ENCODE measurements around the gene IL17B.

DNA sequence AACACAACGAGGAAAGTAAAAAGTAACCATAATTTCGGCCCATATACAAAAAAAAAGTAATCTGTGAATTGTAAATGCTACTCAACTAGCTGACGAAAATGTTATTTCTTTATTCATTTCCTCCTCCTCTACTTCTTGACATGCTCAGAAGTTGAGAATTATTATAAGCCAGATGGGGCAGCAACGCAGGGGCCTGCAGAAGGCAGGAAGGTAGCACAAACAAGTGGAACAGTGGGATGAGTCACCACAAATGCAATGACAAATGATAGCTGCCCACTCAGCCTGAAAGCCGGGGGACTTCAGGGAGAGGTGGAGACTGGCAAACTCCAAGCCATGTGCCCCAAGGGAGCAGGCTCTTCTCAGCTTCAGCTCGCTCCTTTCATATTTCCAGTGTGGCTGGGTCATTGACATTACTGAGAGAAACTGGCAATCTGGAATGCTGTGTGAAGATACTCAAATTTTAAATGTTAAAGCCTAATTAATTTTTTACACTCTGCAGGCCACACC is 21.1 kb upstream of the ADRB2 start:
- PRO-cap: no peak

DNA sequence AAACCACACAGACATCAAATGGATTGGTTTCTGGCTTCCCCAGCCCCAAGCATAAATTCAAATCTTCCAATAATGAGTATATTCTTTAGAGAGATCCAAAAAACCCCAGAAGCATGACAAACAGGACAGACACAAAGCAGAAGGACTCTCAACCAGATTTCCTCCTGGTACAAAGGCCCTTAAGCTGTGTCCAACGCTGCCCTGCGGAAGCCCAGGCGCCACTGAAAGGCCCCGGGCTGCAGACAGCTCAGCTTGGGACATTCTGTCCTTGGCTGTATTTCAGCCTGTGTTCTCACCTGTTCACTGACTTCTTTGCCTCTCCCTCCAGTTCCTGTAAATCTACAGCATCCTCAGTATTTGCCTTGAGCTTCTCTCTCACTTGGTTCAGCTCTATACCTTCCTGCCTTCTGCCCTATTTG is 96.6 kb downstream of the SH3TC2 start:
- PRO-cap: no peak

DNA sequence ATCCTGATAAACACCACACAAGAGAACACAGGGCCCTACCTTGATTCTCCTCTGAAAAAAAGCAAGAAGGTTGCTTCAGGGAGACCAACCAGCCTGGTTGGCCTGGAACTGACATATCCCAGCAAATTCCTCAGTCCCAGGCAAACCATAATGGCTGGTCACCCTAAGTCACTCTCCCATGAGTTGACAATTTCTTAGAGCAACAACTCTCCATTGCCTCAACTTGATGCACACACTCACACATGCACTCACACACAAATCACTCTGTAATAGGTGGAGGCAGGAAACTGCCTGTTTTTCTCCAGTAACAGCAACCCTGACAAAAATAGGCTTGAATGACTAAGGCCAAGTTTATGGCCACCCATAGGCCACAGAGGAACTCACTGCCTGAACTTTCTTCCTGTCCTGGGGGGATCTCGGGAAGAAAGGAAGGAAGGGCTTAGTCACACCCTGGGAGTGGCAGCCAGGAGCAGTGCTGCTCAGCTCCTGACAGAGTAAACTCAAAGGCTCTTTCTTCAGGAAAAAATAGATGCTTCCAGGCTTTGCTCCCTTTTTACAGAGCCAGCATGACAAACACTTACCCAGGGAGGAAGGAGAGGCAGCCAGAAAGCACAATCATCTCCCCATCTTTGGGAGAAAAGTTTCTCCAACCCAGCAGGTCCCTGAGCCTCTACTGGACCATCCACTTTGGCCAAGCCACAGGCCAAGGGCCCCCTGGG is 459 bp downstream of the SH3TC2 start:
- PRO-cap: no peak

GRCh38 chr5:149135391-149135839 is 5.9 kb upstream of the ABLIM3 start:
- PRO-cap: no peak

DNA sequence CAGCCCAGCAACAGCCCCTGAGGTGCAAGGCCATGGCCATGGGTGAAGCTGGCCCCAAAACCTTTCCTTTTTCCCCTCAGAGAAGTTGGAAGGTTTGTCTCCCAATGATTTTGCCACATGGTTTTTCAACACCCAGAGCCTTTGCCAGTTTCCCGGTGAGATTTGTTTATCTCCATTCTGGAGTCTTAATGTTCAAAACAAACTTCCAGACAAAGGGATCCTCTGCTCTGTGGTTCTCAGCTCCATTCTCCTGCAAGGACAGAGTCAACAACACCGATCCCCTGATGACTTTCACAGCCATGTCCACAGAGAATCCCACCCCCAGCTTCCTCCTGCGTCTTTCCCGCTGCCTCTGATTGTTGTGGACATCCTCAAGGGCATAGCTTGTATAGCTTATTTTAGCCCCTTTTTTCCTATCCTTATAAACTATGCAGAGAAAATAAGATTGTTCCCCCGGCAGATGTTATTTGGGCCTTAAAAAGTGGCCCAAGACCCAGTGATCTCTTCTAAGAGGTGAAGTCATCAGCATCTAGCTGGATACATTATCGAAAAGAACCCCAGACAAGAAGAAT is 3.1 kb upstream of the ABLIM3 start:
- PRO-cap: no peak

- PRO-cap: no peak
Observed at GRCh38 chr5:149142708-149143212, 1.5 kb downstream of the ABLIM3 start.

DNA sequence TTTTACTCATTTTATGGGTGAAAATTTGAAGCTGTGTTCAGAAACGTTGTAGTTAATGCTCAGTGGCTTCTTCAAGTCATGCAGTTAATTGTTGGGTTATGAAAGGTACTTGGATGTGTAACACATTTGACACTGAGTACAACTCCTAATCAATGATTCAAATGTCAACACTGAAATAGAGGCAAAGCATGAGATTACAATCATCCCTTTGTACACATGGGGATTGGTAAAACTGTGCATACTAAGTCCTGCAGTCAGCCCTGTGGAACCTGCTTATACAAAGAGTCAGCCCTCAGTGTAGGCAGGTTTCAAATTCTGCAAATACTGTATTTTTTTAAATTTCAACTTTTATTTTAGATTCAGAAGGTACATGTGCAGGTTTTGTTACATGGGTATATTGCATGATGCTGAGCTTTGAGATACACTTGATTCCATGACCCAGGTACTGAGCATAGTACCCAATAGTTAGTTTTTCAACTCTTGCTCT is 3.4 kb downstream of the ABLIM3 start:
- PRO-cap: no peak

DNA sequence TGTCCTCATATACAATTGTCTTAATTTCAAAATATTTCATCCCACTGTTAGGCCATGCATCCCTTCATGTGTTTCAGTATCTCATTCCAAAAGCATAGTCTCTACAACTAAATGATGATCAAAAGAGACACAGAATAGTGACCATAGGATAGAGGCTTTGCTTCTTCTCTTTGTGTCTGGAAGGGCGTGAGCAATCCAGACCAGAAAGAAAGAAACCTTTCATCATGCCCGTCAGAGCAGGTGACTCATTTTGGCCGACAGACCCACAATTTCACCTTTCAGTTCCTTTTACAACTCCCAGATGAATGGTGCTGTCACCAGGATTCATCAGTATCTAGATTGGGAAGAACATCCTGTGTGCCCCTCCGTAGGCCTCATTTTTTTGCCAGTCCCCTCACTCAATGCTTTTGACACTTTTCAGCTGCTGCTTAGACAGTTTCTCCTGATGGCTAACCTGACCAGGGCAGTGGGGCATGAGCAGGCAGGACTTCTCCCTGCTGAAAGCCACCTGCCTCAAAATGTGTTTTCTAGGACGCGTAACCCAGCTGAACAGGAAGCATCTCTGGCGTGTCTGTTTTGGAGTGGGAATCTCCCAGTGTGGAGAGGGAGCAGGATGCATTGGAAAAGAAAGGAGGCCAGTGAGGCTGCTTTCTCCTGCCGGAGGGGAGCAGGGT is 21.2 kb downstream of the ABLIM3 start:
- PRO-cap: no peak

DNA sequence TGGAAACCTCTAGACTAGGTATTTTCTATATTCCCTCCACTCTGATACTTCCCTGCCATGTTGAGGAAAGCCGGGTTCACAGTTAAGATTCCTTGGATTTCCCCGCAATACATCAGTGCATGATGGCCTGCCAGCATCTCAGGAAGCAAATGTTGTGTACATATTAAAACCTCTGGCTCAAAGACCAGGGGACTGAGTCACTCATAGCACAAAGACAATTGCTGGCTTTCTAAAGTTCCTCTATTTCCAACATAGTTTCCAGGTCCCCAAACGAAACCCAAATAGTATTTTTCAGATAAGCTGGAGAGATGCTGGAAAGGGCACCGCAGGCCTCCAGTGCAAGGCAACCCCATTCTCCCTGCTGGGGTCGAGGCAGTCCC is 33.0 kb downstream of the ABLIM3 start:
- PRO-cap: no peak

DNA sequence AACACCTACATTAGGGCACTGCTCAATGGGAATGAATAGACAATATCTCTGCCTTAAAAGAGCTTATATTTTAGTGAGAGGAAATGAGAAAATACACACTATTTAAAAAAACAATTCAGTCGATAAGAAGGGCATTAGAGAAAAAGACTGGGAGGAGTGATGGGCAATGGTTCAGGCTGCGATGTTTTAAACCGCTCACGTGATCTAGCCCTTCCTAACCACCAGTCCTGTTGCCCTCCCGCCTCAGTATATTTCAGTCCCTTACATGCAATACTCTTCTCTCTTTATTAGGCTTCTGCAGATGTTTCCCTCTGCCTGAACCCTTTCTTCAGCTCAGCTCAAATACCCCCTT is 568 bp upstream of the GRPEL2 start:
- PRO-cap: unidirectional peak, plus-strand start at position 246 of the sequence

DNA sequence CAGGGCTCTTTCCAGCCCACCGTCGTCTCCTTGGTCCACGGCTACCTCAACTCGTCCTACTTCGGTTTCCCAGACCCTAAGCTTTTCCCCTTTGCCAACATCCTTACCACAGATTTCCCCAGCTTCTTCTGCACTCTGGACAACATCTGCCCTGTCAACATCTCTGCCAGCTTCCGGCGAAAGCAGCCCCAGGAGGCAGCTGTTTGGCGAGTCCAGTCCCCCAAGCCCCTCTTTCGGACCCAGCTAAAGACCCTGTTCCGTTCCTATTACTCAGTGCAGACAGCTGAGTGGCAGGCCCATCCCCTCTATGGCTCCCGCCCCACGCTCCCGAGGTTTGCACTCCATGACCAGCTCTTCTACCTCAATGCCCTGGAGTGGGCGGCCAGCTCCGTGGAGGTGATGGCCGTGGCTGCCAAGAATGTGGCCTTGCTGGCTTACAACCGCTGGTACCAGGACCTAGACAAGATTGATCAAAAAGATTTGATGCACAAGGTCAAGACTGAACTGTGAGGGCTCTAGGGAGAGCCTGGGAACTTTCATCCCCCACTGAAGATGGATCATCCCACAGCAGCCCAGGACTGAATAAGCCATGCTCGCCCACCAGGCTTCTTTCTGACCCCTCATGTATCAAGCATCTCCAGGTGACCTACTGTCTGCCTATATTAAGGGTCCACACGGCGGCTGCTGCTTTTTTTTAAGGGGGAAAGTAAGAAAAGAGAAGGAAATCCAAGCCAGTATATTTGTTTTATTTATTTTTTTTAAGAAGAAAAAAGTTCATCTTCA is 10.5 kb downstream of the PCYOX1L start:
- PRO-cap: no peak

DNA sequence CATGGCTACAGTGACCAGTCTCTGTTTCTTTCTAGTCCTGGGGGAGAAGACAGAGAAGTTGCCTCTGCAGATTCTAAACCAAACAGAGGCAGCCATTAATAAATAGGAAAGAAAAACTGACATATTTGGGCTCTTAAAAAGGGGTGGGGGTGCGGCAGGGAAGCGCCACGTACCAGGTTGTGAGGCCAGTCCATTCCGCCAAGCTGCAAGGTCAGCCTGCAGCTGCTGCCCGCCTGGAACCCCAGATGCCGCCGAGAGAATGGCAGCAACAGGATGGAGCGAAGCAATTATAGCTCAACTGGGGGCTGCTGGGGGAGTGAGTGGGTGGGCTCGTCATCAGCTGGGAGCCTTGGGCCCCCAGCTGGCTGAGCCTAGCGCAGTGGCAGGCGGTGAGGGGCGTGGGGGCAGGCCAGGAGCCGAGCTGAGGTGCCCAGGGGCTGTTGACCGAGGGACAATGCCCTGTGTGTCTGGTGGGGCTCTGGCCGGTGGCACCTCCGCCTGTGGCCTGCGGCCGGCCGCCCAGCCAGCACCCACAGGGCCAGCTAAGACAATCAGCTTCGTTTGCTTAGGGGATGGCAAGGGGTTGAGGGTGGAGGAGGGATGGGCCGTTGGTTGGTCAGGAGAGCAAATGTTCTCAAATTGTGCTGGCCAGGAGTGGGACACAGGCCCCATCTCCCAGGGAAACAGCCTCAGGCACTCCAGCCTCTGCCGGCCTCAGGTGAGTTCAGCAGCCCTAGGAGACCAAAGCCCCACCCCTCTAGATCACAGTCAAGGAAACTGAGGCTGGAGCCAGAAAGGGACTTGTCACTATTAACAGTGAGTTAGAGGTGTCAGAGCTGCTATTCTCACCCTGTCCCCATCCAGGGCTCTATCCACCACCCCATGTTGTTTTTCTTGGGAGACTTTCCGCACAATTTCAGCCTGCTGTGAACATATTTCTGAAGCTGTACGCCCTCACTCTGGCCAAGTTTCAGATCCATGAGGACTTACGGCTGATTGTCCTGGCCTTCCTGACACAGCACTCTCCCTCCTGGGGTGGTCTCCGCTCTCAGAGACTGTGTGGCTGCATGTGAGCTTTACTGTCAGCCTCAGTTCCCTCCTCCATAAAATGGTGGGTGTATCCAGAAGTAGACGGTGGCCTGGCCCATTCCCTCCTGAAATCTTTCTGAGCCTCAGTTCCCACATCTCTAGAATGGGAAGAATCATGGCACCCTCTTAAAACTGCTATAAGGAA is at the start of gene IL17B:
Gene IL17B (minus strand): TSS at position 261 of the 1,234 bp plus-strand sequence.
- PRO-cap: no peak

DNA sequence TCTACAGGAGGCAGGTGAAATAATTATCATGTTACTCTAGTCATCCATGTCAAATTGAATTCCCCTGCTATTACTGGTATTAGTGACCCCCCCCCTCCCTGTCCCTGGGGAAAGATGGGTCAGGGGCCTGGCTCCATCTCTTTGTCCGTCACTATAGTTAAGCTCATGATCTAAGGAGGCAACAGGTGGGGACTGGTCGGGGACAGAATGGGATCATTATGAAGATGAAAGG is 11.0 kb upstream of the IL17B start:
- PRO-cap: no peak

DNA sequence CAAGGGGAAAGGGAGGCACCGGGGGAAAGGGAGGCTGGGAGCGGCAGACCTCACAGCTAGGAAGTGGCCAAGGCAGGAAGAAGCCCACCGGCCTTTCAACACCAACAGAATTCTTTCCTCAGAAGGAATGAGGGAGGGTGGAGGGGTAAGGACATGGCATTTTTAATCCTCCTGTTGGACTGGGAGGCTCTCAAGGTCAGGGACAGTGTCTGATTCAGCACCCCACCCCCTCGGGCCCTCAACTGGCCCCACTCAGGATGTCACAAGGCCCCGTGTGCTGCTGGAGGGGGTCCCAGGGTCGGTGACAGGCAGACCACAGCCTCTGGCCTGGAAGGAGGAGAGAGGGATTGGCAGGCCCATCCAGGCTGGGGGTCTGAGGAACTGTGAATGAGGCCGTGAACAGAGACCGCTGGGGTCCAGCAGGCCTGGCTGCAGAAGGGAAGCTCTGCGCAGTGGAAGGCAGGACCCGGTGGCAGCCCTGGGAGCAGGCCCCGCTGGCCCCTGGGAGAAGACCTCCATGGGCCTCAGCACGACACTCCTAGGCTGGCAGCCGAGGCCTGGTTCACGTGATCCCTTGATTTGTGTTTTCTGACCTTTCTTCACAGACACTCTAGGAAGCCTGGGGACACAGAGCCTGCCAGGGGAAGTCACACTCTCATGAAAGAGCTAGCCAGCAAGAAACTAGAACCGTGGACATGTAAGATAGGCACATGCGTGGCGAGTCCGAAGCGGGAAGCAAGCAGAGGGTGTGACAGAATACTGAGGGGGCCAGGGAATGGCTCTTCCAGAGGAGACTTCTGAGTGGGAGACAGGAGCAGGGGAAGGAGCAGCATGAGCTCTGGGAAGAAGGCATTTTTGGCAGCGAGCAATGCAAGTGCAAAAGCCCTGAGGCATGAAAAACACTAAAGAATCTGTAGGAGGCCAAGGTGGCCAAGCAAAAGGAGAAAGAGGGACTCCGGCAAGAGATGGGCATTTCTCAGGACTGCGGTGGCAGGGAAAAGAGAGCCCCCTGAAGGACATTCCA is 26.4 kb upstream of the IL17B start:
- PRO-cap: no peak

DNA sequence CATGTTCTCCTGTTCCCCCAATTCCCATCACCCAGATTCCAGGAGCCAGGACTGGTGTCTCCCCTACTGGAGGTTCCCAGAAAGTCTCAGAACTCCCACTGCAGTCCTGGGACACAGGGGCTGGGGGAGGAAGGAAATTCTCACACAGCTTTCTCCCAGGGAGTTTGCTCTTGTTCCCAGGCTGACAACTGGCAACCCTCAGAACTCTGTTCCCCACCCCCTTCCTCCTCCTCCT is 27.1 kb upstream of the IL17B start:
- PRO-cap: unidirectional peak, minus-strand start at position 190 of the sequence

DNA sequence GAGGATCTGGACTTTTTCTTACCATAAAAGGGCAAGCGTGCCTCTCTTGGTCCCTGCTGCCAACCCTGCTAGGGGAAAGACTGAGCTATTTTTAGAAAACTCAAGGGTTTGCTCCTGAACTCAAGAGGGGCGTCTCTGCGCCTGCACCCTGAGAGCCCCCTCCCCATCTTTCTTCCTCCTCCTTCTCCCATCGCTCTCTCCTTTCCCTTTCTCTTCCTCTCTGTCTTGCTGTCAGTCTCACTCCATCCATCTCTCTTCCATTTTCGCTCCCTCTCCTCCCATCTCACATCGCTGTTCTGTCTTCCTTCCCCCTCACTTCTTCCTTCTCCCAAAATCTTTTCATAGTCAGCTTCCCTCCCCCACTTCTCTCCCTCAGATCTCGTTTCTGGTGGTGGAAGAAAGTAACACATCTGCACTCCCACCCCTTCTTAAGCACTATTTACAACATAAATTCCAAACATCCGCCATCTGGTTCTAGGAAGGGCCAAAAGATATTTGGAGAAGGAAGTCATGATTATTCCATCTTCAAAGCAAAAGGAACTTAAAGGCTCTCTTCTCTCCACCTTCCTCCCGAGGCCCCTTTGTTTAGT is 38.2 kb upstream of the IL17B start:
- PRO-cap: bidirectional peak, plus-strand start at position 459 of the sequence, minus-strand start at position 298 of the sequence

DNA sequence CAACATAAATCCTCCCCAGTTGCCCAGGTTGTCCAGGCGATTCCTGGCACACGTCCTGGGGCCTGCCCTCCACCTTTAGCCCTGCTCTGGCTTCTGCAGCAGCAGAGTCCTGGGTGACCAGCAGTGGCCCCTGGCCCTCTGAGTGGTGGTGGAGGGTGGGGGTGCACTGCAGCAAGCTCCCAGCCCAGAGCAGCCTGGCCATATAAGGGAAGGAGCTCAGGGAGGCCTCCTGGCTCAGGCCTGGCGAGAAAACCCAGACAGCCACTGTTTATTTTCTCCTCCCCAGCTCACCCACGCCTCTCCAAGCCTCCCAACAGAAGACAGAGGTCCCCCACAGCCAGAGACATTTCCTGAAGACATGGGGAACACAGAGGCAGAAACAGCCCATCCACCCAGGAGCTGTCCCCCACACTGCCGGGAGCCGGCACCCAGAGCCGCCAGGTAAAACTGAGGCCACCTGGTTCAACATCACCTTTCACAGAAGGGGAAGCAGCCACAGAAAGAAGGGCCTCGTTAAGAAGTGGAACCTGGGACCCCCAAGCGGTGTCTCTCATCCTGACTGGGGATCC is 44.8 kb upstream of the IL17B start:
- PRO-cap: bidirectional peak, plus-strand start at position 347 of the sequence, minus-strand start at position 147 of the sequence

DNA sequence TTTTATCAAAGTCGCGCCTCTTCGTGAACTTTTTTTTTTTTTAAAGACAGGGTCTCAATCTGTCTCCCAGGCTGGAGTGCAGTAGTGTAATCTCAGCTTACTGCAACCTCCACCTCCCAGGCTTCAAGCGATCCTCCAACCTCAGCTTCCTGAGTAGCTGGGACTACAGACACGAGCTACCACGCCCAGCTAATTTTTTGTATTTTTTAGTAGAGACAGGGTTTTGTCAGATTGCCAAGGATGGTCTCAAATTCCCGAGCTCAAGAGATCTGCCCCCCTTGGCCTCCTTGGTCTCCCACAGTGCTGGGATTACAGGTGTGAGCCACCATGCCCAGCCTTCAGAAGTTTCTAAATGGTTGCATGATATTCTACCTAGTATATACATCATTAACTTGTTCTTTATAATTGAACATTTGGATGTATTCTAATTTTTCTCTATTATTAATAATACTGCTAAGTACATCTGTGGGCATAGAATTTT is 43.8 kb downstream of the CSNK1A1 start:
- PRO-cap: no peak

DNA sequence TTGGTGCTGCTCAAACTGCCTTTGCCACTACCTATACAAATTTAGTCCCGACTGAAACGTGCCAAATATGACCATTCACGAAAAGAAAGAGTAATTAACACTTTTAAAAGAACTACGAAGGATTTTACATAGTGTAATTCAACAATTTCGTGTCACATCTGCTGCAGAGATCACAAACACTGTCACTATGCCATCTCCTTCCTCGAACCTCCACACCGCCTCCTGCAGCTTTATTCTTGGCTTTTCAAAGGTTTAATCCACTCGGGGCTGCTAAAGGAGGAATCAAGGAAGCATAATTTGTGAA is 2.0 kb downstream of the CSNK1A1 start:
- PRO-cap: bidirectional peak, plus-strand start outside the sequence, minus-strand start at position 232 of the sequence

DNA sequence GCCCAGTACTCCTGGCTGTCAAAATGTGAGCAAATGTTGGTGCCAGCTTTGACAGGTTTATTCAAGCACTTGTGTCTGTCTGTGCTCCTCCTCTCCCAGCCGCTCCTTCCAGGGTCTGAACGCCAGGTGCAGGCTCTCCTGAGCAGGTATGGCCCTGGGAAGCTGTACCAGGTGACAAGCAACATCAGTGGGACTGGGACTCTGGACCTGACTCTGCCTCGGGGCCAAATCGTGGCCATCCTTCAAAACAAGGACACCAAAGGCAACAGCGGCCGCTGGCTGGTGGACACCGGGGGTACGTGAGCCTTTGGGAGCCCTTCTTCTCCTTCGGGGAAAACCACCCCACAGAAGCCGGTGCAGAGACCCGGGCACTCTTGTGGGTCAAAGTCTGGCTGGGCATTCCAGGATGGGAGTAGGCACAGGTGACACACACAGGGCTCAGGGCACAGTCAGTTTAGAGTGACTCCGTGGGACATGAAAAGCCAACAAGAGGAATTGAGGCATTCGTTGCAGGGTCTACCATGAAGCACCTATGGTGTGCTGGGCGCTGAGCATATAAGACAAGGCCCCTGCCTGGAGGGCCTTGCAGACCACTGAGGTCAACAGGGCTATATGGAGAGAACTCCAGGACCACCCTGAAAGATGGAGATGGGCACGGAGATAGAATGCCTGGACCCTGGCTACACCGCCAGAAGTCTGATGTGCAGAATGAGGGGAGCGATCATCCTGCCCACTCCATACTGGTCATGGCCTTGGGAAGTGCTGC is 45.9 kb downstream of the ARHGEF37 start:
- PRO-cap: no peak

Data from bile duct (tissue), 1 donor.